Zone of skin (tissue), 1 donor: ENCODE measurements around the genes TNF, LY6G6F, LY6G6C and CLIC1.

- RRBS: no CpG with 5 or more reads among the region's 21 CpGs
These were observed 6.3 kb downstream of the MCCD1 start for GRCh38 chr6:31534925-31535578.

DNA sequence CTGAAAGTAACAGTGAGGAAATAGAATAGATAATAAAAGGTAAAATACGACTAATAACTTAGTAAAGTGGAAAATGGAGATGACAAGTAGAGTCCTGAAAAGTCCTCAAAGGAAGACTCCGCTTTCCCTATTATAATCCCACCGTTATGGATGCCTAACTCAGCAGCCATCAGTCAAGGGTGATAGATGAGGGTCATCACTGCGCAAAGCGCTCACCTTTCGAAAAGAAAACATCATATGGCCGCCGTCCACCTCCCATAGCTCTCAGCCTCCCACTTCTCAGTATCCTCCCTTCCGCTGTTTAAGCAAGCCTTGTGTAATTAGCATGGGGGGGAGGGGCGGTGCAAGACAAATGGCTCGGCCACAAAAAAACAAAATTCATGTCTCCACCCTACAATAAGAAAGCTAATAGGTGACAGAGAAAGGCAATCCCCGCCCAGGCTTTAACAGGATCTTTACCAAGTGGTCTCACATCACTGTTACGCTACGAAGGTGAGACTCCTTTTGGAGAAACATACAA, 806 bp downstream of the DDX39B start:
- RRBS: no CpG with 5 or more reads among the region's 14 CpGs

DNA sequence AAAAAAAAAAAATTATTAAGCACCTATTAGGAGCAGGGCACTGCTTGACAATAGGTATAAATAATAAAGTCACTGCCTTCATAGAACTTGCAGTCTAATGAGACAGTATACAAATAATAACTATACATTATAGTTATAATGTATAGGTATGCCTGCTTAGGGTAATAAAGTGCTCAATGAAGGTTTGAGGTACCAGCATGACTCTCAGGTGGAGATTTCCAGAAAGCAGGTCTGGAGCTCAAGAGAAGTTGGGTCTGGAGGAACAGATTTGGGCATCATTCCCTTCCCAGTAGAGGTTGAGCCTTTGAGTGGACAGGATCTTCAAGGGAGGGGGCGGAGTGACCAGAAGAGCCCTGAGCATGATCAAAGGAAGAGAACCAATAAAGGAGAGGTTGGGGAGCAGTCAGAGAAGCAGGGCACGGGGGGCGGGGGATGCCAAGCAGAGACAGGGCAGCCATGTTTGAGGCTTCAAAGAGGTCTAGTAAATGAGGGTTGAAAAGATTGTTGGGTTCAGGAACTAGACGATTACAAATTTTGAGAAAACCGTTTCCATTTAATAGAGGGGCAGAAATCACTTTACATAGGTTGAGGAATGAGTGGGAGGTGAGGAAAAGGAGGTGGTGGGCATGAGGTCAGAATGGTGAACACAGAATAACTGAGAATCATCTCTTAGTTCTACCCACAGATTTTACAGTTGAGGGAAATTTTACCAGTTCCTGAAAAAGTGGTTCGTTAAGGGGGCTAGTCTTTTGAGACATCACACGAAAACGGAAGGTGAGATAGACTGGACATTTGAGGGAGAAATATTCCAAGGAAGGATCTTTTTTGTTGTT, 10.2 kb upstream of the LTA start:
- RRBS: no CpG with 5 or more reads among the region's 8 CpGs

DNA sequence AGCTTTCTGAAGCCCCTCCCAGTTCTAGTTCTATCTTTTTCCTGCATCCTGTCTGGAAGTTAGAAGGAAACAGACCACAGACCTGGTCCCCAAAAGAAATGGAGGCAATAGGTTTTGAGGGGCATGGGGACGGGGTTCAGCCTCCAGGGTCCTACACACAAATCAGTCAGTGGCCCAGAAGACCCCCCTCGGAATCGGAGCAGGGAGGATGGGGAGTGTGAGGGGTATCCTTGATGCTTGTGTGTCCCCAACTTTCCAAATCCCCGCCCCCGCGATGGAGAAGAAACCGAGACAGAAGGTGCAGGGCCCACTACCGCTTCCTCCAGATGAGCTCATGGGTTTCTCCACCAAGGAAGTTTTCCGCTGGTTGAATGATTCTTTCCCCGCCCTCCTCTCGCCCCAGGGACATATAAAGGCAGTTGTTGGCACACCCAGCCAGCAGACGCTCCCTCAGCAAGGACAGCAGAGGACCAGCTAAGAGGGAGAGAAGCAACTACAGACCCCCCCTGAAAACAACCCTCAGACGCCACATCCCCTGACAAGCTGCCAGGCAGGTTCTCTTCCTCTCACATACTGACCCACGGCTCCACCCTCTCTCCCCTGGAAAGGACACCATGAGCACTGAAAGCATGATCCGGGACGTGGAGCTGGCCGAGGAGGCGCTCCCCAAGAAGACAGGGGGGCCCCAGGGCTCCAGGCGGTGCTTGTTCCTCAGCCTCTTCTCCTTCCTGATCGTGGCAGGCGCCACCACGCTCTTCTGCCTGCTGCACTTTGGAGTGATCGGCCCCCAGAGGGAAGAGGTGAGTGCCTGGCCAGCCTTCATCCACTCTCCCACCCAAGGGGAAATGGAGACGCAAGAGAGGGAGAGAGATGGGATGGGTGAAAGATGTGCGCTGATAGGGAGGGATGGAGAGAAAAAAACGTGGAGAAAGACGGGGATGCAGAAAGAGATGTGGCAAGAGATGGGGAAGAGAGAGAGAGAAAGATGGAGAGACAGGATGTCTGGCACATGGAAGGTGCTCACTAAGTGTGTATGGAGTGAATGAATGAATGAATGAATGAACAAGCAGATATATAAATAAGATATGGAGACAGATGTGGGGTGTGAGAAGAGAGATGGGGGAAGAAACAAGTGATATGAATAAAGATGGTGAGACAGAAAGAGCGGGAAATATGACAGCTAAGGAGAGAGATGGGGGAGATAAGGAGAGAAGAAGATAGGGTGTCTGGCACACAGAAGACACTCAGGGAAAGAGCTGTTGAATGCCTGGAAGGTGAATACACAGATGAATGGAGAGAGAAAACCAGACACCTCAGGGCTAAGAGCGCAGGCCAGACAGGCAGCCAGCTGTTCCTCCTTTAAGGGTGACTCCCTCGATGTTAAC, at the start of gene TNF:
TSS of gene TNF (plus strand) at position 438 of the 1,385 bp plus-strand sequence.
- RRBS: no CpG with 5 or more reads among the region's 30 CpGs

DNA sequence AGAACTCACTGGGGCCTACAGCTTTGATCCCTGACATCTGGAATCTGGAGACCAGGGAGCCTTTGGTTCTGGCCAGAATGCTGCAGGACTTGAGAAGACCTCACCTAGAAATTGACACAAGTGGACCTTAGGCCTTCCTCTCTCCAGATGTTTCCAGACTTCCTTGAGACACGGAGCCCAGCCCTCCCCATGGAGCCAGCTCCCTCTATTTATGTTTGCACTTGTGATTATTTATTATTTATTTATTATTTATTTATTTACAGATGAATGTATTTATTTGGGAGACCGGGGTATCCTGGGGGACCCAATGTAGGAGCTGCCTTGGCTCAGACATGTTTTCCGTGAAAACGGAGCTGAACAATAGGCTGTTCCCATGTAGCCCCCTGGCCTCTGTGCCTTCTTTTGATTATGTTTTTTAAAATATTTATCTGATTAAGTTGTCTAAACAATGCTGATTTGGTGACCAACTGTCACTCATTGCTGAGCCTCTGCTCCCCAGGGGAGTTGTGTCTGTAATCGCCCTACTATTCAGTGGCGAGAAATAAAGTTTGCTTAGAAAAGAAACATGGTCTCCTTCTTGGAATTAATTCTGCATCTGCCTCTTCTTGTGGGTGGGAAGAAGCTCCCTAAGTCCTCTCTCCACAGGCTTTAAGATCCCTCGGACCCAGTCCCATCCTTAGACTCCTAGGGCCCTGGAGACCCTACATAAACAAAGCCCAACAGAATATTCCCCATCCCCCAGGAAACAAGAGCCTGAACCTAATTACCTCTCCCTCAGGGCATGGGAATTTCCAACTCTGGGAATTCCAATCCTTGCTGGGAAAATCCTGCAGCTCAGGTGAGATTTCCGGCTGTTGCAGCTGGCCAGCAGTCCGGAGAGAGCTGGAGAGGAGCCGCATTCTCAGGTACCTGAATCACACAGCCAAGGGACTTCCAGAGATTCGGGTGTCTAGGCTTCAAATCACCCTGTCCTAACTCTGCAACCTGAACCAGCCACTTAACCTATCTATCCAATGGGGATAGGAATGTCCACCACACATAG, 2.7 kb downstream of the TNF start:
- RRBS: no CpG with 5 or more reads among the region's 11 CpGs

DNA sequence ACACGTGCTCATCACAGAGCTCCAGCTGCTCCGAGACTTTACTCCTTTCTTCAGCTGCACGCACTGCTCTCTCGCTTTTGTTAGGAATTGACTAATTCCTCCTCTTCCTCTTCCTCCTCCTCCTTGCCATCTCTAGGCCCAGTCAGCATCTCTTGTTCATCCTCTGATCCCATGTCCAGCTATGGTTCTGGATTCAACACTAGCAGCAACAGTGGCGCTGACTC, 3.9 kb upstream of the AIF1 start:
- RRBS: no CpG with 5 or more reads among the region's 5 CpGs

DNA sequence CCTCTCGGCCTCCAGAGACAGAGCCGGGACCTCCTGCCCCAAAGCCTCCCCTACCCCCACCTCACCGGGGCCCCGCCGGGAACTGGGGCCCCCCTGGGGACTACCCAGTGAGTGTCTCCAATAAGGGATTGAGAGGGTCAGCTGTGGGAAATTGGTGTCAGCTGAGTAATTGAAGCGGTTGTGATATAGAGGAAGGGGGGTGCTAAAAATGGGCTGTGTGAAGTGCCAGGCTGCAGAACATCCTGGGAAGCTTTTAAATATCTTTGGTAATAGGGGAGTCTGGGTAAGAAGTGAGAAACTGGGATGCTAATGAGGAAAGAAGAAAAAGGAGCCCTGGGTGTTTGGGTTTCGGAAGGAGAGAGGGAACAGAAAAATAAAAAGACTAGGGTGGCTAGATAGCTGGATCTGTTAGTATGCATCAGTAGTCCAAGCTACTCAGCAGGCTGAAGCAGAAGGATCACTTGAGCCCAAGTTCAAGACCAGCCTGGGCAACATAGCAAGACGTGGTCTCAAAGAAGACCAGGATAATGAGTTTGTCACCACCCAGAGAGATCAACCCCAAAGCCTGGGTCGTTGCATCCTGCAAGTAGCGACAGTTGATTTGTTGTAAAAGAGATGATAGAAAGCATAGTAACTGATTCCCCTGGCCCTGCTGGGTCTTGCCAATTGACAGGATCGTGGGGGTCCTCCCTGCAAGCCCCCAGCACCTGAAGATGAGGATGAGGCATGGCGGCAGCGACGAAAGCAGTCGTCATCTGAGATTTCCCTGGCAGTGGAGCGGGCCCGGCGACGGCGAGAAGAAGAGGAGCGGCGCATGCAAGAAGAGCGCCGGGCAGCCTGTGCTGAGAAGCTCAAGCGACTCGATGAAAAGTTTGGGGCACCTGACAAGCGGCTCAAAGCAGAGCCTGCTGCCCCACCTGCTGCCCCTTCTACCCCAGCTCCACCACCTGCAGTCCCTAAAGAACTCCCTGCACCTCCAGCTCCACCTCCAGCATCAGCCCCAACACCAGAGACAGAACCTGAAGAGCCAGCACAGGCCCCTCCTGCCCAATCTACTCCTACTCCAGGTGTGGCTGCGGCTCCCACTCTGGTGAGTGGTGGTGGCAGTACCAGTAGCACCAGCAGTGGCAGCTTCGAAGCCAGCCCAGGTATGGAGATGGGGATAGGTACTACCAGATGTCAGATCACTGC, 7.0 kb downstream of the PRRC2A start:
- RRBS: 96% methylated on average over 6 of the region's 29 CpGs

DNA sequence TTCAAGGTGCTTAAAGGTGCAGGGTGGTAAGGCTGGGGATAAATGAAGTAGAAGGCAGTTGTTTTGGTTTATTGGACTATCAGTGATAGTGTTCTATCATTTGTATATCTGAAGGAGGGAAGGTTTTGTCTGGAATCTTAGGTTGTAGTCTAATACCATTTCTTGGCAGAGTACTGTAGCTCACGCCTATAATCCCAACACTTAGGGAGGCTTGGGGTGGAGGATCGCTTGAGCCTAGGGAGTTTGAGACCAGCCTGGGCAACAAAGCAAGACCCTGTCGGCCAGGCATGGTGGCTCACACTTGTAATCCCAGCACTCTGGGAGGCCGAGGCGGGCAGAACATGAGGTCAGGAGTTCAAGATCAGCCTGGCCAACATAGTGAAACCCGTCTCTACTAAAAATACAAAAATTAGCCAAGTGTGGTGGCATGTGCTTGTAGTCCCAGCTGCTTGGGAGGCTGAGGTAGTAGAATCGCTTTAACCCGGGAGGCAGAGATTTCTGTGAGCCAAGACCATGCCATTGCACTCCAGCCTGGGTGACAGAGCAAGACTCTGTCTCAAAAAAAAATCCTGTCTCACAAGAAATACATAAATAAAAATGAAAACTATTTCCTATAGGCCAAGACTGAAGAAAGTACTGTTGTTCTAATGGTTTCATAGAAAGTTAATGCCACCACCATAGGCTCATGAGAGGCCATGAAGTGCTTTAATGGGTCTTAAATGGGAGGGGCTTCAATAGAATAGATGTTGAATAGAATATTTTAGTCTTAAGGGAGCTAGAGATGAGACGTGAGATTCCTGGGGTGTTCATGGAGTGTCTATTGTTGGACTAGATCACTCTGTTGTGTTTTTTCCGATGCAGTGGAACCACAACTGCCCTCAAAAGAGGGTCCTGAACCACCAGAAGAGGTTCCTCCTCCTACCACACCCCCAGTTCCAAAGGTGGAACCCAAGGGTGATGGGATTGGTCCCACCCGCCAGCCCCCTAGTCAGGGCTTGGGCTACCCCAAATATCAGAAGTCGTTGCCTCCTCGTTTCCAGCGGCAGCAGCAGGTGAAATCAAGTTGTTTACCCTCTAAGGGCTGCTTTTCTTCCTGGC, 8.1 kb downstream of the PRRC2A start:
- RRBS: no CpG with 5 or more reads among the region's 14 CpGs

GRCh38 chr6:31639408-31640117, 12.9 kb downstream of the BAG6 start:
- RRBS: 81% methylated on average over 8 of the region's 14 CpGs

DNA sequence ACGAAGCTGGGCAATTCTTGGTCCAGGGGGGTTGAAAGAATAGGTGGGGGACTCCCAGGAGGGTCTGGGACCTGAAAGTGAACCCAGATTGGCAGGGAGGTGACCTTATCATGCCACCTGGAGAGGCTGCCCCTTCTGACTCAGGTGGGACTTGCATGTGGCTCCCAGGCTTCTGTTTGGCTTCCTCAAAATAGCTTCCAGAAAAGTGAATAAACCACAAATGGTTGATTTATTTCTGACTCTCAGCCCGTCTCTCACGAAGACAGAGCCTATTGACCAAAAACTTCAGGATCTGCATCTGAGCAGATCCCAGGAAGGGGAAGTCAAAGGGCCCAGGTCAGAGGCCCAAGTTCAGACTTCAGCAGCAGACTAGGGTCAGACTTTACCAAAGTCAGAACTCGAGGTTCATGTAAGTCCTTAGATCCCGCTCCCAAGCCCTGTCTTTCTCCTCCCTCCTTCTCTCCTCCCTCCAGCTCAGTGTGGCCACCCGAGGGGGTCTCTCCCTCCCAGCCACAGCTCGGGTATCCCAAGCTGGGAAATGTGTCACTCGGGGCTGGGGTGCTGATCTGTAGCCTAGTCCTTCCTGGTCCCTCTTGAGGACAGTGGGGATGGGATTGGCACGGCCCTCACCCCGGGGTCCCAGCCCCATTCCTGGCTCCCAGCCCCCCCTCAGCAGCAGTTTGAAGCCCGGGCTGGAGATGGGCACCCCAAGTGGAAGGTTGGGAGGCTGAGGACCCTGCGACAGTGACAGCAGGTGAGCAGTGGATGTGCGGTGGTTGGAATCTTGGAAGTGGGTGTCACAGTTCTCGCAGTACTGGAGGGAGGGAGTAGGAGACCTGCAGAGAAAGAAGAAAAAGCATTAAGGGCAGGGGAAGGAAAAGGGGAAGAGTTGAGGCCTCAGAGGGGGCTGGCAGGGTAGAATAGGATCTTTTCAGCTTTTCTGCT, 1.6 kb upstream of the C6orf47 start:
- RRBS: 90% methylated on average over 2 of the region's 14 CpGs

GRCh38 chr6:31687487-31687981, 6.7 kb upstream of the LY6G5C start:
- RRBS: no CpG with 5 or more reads among the region's 12 CpGs

DNA sequence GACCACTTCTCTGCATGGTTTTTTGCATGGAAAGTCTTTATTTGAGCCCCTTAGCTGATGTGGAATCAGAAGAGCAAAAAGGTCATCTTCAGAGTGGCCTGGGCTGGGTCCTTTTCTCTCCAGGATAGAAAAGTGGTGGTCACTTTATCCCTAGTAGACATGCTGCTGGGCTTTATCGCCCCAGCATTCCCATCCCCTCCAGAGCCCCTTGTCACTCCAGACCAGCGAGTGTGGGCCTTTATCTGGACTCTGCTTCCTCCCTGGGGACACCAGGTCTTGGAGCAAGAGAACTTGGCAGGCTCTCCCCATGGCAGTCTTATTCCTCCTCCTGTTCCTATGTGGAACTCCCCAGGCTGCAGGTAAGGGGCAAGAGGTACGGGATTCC, at the start of gene LY6G6F:
TSS of gene LY6G6F (plus strand) at position 267 of the 385 bp plus-strand sequence.
- RRBS: no CpG with 5 or more reads among the region's 3 CpGs

DNA sequence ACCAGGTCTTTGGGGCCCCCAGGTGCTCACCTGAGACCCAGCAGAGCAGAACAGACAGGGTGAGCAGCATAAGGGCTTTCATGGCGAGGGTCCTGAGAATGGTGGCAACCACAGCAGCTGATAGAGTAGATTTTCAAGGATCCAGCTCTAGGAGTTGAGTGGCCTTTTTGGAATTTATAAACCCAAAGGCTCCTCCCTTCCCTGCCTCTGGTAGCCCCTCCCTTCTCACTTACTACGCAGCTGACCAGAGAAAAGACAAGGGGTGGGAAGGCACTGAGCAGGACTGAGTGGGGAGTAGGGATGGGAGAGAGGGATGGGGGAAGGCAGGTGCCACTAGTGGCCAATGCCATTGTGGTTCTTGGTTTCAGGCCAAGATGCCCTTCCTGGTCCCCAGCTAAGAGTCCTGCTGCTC, at the start of gene LY6G6C:
TSS of gene LY6G6C (minus strand) at position 149 of the 412 bp plus-strand sequence.
- RRBS: no CpG with 5 or more reads among the region's 2 CpGs

GRCh38 chr6:31726469-31727117, 2.5 kb downstream of the DDAH2 start:
- RRBS: no CpG with 5 or more reads among the region's 2 CpGs

GRCh38 chr6:31733135-31734091, 2.9 kb downstream of the CLIC1 start:
- RRBS: no CpG with 5 or more reads among the region's 9 CpGs

DNA sequence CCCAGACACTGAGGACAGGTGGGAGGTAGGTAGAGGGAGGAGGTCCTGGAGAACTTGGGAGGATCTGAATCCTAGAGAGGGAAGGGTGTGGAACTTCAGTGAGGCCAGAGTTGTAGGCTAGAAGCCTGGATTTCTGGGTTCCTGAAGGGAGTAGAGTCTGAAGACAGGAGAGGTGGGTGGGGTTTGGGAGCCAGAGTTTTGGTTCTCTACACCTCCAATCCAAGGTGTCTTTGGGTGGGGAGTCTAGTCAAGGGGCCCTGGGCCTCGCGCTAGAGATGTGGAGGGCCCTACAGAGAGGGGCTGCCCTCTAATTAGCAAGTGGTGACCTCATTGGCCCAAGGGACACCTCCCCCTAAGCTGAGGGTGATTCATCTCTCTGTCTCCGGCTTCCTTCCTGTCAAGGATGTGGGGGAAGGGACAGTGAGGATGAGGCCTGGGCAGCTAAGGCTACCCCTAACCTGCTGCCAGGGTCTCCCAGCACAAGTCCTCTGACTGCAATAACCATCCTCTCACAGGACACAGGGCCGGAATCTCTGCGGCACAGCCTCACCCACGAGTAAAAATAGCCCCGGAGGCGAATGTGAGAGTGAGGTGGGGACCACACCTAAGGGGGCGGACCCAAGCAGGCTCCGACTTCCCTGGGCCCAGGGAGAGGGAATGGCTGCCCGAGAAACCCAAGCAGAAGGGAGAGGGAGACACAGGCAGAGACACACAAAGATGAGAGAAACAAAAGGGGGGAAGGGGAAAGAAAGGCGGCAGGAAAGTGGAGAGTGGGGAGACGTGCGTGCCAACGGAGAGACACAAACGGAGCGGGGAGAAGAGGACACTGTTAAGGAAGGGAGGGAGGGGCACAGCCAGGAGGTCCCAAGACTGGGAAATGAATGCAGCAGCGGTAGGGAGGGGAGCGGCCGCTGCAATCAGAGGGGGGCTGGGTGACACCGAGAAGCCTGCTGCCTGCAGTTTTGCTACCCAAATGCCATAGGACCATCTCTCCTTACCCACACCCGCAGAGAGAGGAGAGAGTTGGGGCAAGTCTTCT, 1.5 kb downstream of the CLIC1 start:
- RRBS: no CpG with 5 or more reads among the region's 22 CpGs

GRCh38 chr6:31736087-31736769, at the start of gene CLIC1:
Gene CLIC1 (minus strand): TSS chr6:31736530.
- RRBS: 2% methylated on average over 6 of the region's 24 CpGs

GRCh38 chr6:31740757-31741204, 976 bp downstream of the MSH5 start:
- RRBS: no CpG with 5 or more reads among the region's 9 CpGs

DNA sequence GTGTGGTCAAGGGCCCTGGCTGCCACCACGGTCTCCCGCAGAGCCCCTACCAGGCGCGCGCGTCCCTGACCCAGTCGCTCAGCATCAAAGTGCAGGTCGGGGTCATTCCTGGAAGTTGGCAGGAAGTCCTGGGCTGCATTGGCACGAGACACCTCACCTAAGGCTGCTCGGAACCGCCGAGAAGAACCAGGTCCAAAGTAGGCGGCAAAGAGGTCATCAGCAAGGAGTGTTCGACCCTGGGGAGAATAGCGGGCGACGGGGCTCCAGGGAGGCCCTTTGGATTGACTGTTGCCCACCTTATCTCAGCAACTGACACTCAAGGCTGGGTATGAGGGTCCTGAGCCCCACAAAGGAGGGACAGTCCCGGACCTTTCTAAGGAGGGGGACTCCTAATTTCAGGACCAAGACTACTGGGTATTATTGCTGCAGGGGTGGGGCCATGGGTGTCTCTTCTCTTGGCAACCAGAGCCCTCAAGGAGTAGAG, 1.1 kb downstream of the VWA7 start:
- RRBS: no CpG with 5 or more reads among the region's 18 CpGs

DNA sequence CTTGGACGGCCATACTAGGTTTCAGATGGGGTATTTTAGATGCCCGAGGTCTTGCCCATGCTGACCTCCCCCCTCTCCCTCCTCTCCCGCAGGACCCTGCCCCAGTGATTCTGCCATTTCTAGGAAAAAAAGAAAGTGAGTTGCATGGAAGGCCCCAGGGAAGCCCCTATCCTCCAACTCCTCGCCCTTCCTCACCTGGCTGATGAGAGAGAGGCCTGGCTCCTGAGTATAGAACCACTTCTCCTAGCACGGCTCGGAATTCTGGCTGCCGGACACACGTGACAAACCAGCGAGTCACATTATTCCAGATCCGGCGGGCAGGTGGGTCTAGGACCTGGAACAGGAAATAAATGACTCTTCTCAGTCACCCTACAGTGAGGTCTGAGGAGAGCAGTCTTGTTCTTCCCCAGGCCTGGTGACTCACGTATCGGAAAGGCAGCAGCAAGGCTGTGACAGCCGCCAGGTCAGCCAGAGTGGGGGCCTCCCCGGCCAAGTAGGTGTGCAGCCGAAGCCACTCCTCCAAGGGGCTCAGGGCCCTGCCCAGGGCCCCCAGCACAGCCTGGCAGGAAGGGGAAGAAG, 2.9 kb downstream of the VARS1 start:
- RRBS: no CpG with 5 or more reads among the region's 16 CpGs